Neural crest cell (in vitro differentiated cells): ENCODE measurements around the genes UQCC6, GLT8D2 and ALDH1L2.

GRCh38 chr12:103956841-103957712, at the start of gene UQCC6:
UQCC6 (minus strand) TSS chr12:103957215.
- PRO-cap = bidirectional peak, plus-strand start at chr12:103956972, minus-strand start at chr12:103956977; bidirectional peak, plus-strand start at chr12:103957329, minus-strand start at chr12:103957147; bidirectional peak, plus-strand start at chr12:103957599, minus-strand start at chr12:103957605

- PRO-cap = bidirectional peak, plus-strand start at chr12:104050211, minus-strand start at chr12:104050010
Observed at GRCh38 chr12:104049526-104050469, at the start of gene GLT8D2. GLT8D2 (minus strand) TSS chr12:104050187.

- PRO-cap = bidirectional peak, plus-strand start at chr12:104137418, minus-strand start at chr12:104137335
Observed at GRCh38 chr12:104137037-104137465, 959 bp downstream of the NFYB start.

DNA sequence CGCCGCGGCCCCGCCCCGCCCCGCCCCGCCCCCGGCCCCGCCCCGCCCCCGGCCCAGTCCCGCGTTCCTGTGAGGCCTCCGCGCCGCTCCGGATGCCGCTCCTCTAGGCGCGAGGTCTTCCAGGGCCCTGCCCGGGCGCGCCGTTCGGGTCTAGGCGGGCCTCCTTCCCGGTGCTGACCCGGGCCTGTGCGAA, 207 bp upstream of the NFYB start:
- PRO-cap = bidirectional peak, plus-strand start at position 106 of the sequence, minus-strand start outside the sequence

GRCh38 chr12:104138514-104139343, 719 bp upstream of the NFYB start:
- PRO-cap = unidirectional peak, minus-strand start at chr12:104139013

DNA sequence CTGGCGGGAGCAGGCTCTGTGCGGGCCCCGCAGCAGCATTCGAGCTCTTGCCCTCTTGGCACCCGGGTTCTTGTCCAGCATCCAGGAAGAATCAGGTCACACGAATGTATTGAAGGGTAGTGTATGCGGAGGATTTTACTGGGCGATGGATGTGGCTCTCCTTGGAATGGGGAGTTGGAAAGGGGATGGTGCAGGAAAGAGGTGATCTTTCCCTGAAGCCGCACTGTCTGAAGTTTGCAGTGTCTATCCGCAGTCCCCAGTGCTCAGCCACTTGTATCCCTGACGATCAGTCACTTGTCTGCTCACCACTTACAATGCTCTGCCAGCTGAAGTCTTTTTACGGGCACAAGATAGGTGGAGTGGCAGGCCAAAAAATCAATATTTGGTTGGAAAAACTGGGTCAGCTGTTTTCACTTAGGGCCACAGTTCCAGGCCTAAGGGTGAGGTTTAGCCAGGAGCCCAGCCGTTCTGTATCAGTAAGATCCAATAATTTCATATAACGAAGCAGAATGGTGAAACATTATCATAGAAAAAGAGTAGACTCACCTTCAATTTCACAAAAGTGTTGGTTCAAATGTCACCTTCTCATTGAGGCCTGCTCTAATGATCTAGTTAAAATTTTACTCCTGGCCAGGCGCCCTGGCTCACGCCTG, 27.8 kb upstream of the TXNRD1 start:
- PRO-cap = no peak

GRCh38 chr12:104321030-104321662, 17.6 kb downstream of the EID3 start:
- PRO-cap = no peak

GRCh38 chr12:104329200-104329845, 25.8 kb downstream of the EID3 start:
- PRO-cap = no peak

- PRO-cap = no peak
Observed at GRCh38 chr12:104353977-104354413, 50.5 kb downstream of the EID3 start.

DNA sequence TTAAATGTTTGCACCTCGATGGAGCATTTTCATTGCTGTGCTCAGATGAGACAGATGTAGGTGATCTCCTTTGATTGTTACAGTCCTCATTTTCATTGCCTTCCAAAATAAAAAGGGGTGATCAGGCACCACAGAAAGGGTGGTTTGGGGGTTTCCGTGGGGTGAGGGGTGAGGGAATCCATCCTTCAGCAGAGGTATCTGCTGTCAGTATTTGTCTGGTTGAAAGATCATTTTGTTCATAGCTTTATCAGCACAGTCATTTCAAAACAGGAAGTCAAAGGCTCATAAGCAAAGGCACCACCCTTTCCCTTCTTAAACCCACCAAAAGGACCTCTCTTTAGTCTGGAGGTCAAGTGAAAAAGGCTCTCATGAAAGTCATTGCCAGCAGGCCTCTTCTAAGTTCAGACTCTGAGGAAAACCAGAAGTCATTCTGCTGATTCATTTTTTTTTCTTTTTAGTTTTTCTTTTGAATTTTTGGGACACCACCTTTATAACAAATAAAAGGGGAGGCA, 6.1 kb downstream of the CHST11 start:
- PRO-cap = no peak

- PRO-cap = no peak
Observed at GRCh38 chr12:104603803-104604903, 147.4 kb downstream of the CHST11 start.

- PRO-cap = no peak
Observed at GRCh38 chr12:104794776-104795313, 163.2 kb downstream of the SLC41A2 start.

GRCh38 chr12:104952876-104954036, 4.8 kb downstream of the SLC41A2 start:
- PRO-cap = no peak

- PRO-cap = no peak
Observed at GRCh38 chr12:105014501-105015139, 28.5 kb downstream of the NOPCHAP1 start.

DNA sequence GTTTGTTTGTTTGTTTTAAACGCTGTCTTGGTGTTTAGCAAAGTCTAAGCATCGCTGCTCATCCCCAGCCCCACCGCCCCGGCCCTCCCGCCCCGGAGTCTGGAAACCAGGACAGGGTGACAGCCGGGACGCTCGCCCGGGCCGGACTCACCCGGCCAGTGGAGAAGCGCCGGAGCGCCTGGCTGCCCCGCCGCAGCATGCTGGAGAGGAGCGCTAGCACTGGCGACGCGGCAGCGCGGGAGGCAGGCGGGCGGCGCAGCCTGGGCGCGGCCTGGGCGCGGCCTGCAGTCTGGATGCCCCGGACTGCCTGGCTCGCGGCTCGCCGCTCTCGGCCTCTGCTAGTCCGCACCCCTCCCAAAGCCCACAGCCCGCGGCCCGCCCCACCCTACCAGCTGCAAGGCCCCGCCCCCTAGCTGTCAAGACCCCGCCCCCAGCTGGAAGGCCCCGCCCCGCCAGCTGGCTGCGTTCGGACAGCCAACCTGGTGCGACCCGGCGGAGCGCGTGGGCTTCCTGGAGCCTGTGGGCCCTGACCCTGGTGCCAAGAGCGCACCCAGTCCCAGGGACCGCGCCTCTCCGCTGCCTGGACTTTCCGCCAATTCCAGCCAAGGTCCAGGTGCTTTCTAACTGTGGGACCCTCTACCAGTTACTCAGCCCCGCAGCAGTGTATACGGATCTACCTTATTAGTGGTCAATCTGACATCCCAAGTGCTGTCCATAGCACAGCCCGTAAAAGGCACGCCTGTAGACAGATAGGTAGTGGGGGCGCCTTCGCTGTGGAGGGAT, at the start of gene ALDH1L2:
Gene ALDH1L2 (minus strand): TSS at position 221 of the 783 bp plus-strand sequence.
- PRO-cap = bidirectional peak, plus-strand start at position 219 of the sequence, minus-strand start at position 221 of the sequence; unidirectional peak, minus-strand start at position 311 of the sequence; unidirectional peak, minus-strand start at position 361 of the sequence

DNA sequence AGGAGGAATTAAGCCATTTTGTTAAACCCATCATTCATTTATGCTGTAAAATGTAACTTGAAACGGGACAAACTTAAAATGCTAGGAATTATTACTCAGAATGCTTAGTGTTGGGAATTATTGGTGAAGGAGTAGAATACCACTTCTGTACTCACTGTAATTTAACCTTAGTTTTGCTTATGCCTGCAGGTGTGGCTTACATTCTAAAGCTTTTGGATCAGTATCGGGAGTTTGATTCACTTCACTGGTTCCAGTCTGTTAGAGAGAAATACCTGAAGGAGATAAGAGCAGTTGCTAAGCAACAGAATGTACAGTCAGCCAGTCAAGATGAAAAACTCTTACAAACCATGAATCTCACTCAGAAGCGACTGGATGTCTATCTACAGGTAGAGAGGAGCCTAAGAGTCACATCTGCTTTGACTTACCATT, 56.4 kb downstream of the WASHC4 start:
- PRO-cap = no peak

DNA sequence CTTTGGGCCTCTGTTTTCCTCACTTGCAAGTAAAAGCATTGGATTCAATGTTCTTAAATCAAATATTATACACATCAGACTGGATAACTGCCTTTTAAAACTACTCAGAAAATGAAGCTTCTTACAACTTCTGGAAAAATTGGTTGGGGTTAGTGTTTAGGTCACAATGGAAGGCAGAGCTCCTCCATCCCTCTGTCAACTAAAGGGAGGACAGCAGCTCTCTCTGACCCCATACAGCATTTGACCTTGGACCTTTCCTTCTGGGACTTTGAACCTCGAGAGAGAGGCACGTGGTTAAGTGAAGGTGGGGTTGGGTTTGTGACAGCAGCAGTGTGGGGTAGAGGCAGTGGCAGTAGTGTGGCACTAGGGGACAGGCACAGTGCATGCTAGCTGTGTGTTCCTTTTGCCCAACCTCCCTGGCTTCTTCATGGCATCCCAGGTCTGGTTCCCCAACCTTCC, 9.4 kb upstream of the C12orf75 start:
- PRO-cap = no peak

GRCh38 chr12:105321839-105322662, 8.4 kb upstream of the C12orf75 start:
- PRO-cap = no peak

- PRO-cap = no peak
Observed at GRCh38 chr12:105331309-105331744, 836 bp downstream of the C12orf75 start.

GRCh38 chr12:105331745-105332216, 1.3 kb downstream of the C12orf75 start:
- PRO-cap = no peak